ENCODE measurements around a stretch of chr10.

DNA sequence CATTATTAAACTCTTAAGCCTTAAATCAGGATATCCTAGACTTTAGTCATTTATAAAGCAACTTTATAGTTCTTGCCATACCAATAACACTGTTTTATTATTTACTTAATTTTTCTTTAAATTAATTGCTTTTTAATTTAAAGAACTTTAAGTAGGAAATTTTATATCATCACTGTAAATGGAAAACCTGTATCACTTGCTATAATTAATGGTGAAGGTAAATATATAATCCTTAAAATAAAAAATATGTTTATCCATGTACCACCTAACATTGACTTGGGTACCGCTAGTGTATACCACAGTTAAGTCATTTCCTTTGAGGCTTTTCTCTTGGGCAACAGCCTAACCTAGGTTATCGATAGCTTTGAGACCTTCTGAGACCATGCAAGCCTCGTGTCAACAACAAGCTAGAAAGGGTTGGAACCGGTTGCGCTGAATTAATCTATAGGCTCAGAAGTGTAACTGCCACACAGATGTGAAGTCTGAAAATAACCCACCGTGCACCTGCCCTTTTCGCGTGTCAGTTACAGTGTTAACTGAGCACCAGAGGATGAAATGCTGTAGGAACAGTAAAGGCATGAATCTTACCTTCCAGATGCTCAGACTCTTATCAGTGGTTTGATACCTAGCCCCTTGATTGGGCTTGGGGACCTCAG is 59.7 kb downstream of the ARID5B start:
- PRO-cap: no peak
- RAMPAGE, long total RNA: no peak

- PRO-cap: no peak
- RAMPAGE, long total RNA: no peak
These were observed 104.2 kb downstream of the ARID5B start for GRCh38 chr10:62005541-62006179.

DNA sequence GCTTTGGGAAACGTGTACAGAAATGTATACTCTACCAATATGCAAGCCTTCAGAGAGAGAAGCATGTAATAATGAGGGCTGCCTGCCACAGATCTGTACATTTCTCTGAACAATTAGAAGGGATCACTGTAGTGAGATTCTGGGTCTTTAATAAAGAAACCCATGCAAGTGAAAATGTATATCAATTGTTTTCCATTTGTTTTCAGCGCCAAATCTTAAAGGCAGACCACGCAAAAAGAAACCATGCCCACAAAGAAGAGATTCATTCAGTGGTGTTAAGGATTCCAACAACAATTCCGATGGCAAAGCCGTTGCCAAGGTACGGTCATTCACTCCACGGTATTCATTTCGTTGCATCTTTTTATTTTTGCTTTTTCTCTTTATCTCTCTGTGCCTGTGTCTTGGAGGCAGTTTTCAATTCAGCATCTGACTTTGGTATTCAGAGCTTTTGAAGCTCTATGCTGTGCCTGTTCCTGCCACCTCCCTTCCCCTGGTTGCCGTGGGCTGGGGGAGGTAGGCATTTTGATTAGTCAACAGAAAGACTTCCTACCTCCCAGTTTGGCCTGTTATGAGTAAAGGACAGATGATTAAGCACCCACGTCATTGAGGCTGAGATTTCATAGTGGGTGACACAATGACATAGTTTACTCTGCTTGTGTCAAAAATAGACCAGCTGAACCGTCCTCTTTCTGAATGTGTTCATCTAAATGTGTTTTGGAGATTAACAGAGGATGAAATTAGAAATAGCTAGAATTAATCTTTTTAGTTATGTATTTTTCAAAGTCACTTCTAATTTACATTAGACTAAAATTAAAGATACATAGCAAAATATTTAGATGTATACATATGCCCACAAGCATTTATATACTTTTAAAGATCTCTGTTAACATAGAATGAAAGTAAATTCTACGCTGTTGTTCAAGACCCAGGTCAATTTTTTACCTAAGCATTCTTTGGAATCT is 149.5 kb downstream of the ARID5B start:
- PRO-cap: no peak
- RAMPAGE, long total RNA: no peak

DNA sequence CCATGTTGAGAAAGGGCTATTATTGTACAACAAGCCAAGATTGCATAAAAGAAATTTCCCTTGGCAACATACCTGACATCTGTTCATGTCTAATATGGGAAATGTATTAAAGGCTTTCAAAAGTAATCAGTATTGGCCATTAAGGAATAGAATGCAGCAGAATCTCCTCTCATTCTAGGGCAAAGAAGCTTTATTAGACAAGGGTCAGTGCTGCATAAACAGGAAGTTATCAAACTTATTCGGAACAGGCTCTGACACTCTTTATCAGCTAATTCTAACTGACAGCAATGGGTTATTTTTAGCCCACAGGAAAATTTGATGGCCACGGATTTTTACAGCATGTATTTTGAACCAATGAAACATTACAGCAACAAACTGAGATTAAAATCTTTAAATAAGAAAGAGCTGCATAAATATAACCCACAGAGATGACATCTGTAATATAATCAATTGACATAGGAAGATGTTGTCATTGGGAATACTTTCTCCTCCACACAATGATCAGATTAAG is 158.1 kb downstream of the ARID5B start:
- PRO-cap: no peak
- RAMPAGE, long total RNA: no peak

GRCh38 chr10:62068313-62068951 is 166.9 kb downstream of the ARID5B start:
- PRO-cap: no peak
- RAMPAGE, long total RNA: no peak

- PRO-cap: no peak
- RAMPAGE, long total RNA: no peak
These were observed 174.8 kb downstream of the RTKN2 start for GRCh38 chr10:62093653-62094391.

DNA sequence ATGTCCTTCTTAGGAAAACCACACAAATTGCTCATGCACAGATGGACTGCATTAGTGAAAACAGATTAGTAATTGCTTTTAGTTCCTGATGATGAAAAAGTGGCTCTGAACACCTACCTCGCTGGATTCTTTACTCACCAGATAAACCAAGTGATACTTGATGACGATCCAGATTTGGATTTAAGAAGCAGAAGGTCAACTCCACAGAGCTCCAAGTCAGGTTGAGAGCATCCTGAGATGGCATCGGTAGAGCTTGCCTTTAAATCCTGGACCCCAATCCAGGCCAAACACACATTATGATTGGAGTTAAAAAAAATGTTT is 59.2 kb downstream of the ZNF365 start:
- PRO-cap: no peak
- RAMPAGE, long total RNA: no peak

GRCh38 chr10:62810955-62811898 is 4.9 kb downstream of the EGR2 start:
- PRO-cap: no peak
- RAMPAGE, long total RNA: no peak

GRCh38 chr10:62817082-62817815 is 1.1 kb upstream of the EGR2 start:
- PRO-cap: no peak
- RAMPAGE, long total RNA: no peak

DNA sequence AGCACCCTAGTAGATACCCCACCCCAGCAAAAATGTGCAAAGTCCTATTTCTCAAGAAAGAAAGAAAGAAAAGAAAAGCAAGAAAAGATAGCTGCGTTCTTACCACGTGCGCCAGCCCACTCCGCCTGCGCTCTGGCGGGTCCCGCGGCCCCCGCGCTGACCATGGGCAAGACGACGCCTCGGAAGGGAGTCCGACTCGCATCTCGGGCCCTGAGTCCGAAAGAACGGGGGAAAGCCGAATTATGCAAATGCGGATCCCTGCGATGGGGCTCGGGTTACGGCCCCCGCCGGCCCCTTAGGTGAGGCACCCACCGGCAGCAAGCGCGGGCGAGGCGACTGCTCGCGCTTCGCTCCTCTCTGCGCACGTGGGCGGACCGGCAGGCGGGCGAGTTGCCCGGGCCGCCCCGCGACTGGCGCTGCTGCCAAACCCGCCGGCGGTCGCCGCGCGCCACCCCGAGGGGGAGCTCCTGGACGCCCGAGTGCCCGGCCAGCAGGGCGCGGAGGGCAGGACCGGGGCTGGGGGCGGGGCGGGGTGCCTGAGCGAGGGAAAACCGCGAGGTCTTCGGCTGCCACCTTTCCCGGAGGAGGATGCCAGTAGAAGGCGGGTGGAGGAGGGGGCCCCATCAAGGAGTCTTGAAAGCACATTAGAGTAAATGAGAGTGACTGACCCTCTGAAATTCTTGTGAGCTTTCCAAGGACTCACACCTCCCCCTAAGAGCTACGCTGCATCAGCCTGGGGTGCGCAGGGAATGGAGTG is 2.5 kb upstream of the EGR2 start:
- PRO-cap: unidirectional peak, minus-strand start at position 481 of the sequence
- RAMPAGE, long total RNA: no peak

DNA sequence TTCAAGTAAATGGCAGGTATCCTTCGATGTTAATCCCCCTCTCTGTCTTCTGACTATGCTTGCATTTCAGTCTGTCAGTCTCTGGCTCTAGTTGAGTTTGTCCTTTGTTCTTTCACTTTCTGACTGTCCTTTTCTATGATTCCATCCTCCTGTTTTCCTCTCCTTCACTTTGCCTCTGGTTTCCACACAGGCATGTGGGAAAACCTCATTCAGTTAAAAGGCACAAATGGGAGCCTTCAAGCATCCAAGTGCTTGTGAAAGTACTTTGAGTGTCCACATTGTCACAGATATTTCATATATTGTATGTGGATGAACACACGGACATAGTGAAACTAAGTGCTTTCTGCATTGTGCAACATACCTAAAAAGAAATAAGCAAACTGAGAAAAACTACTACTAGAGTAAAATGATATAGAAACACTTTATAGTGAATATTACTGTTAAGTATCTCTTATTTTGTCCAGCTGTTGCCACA is 71.6 kb downstream of the NRBF2 start:
- PRO-cap: no peak
- RAMPAGE, long total RNA: no peak

GRCh38 chr10:63260793-63261219 is 127.7 kb downstream of the NRBF2 start:
- PRO-cap: no peak
- RAMPAGE, long total RNA: no peak

- PRO-cap: no peak
- RAMPAGE, long total RNA: no peak
These were observed 86.5 kb downstream of the JMJD1C start for GRCh38 chr10:63379119-63379845.

DNA sequence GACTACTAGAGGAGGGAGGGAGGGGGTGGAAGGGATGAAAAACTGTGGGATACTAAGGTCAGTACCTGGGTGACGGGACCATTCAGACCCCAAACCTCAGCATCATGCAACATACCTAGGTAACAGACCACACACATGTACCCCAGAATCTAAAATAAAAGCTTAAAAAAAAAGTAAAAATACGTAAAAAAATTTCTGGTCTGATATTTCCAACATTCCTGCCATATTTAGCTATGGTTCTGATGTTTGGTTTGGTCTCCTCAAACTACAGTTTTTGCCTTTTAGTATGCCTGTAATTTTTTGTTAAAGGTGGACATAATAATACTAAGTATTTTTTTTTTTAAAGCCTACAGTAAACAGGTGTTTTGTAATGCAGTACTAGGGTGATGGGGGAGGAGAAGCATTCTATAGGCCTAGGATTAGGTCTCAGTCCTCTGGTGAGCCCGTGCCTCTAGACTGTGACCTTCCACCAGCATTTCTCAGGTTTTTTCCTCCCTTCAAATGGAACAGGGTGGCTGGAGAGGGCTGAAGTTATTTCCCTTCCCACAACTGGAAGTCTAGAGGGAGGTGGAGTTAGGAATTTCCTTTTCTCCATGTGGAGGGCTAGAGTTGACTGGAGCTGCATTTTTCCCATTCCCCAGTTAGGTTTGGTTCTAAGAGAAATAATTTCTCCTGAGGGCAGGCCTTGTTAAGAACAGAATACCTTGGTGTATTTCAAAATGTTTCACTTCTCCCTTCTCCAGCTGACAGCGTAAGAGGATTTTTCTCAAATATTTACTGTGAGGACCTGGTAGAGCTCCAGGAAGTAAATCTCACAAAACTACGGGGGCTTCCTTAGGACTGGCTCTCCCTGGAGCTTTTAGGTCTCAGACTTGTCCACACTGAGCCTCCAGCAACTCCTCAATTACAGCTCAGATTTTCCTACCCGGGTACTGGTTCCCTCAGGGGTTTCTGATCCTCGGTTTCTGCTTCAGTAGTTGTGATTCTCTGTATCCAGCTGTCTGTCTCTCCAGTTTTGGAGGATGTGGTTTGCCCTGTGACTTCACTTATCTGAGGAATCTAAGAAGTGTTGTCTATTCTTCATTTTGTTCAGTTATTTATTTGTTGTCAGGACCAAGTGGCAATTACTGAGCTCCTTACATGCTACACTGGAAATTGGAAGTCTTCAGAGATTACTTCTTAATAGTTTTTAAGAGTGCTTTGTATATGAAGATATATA is 6.2 kb upstream of the REEP3 start:
- PRO-cap: bidirectional peak, plus-strand start at position 633 of the sequence, minus-strand start at position 506 of the sequence
- RAMPAGE, long total RNA: no peak

GRCh38 chr10:63520602-63521054 is 573 bp upstream of the REEP3 start:
- PRO-cap: bidirectional peak, plus-strand start at chr10:63520935, minus-strand start at chr10:63520881
- RAMPAGE, long total RNA: no peak

DNA sequence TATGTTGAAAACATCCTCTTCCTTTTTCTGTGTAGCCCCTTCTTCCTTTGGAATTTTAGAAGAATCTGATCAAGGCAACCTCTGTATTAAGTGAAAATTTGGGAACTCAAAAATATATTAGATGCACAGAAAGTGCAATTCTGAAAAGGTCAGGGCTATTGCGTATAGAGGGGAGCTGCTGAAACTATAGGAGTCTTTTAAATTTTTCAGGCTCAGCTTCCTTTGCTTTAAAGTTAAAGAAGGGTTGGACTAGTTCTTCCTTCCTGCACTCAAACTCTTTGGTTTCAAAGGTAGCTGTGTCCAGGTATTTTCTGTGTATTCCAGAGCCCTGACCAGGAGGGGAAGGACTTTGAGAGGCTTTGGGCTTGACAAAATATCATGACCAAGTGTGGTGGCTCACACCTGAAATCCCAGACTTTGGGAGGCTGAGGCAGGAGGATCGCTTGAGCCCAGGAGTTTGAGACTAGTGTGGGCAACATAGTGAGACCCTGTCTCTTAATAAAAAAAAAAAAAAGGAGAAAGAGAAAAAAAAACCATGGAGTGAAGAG is 111.2 kb downstream of the REEP3 start:
- PRO-cap: no peak
- RAMPAGE, long total RNA: no peak

- PRO-cap: no peak
- RAMPAGE, long total RNA: no peak
These were observed 123.3 kb downstream of the REEP3 start for GRCh38 chr10:63644446-63644903.

GRCh38 chr10:63670179-63670765 is 149.1 kb downstream of the REEP3 start:
- PRO-cap: bidirectional peak, plus-strand start at chr10:63670530, minus-strand start at chr10:63670340
- RAMPAGE, long total RNA: no peak

DNA sequence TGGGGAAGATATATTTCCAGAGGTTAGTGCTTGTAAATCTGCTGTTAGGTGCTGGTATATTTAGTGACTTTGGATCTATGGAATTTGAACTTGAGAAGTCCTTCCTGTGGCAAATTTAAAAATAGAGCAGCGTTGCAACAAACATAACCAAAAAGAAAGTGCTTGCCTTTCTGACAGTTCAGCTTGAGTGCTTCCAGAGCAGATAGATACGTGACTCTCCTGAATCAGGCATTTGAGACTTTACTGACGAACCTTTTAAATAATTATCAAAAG is 387.5 kb upstream of the LRRTM3 start:
- PRO-cap: no peak
- RAMPAGE, long total RNA: no peak

DNA sequence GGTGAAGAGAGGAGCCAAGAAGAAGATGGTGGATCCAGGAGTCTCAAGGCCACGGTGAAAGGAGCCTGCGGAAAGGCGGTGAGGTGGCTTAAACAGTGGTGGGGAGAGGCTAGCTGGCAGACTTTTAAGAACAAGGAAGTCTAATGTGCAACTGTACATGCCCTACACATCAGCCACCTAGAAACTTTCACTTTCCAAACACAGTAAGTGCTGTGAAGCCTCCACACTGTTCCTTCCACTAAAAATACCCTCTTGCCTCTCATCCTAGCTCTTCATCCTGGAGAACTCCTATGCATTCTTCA is 54.4 kb downstream of the DNAJC12 start:
- PRO-cap: no peak
- RAMPAGE, long total RNA: no peak

Measured in GM23338 (cell line).